ENCODE measurements around a stretch of chr20.

- CAGE, long polyA plus RNA: no peak
- RRBS: no CpG with 5 or more reads among the region's 4 CpGs
Observed at GRCh38 chr20:51200028-51200346, 177.1 kb upstream of the KCNG1 start.

GRCh38 chr20:51400228-51400909 is 142.2 kb downstream of the NFATC2 start:
- CAGE, long polyA plus RNA: no peak
- RRBS: no CpG with 5 or more reads among the region's 15 CpGs

DNA sequence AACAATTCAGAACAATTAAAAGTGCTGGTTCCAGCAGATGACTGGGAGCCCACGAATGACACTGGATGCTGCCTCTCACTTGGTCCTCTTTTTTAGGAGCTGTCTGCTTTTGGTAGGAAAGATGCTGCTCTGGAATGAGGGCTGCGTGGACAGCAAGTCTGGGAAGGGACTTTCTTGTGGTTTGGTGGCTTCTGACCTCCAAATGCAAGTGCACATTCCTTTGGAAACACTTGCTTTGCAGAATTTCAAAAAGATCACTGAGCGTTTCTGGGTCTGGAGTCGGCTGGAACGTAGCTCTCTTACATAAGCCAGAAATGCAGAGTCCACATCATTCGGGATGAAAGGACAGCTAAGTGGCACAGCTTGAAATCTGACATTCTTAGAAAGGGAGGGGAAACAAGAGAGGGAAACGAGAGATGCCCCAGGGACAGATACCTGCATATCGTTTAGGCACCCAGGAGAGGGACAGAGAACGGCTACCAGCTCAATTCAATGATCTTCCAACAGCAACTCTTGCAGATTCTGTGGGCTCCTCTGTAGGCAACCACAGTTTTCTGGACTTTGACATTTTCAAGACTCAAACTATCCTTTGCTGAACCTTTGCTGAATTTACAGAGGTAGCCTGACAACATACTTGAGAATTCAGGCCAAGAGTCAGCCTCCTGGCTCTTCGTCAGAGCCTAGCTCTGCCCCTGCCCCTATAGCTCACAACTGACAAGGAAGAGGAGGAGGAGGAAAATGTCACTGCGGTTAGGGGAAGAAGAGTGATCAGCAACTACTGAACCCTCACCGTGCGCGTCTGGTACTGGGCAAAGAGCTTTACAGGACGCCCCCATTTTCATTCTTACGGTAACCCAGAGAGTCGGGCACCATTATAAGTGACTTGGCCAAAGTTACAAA is 118.6 kb downstream of the NFATC2 start:
- CAGE, long polyA plus RNA: no peak
- RRBS: no CpG with 5 or more reads among the region's 17 CpGs

- CAGE, long polyA plus RNA: no peak
- RRBS: no CpG with 5 or more reads among the region's 22 CpGs
Observed at GRCh38 chr20:51487431-51488333, 54.8 kb downstream of the NFATC2 start.

- CAGE, long polyA plus RNA: no peak
- RRBS: no CpG with 5 or more reads among the region's 13 CpGs
Observed at GRCh38 chr20:51529026-51529772, 13.3 kb downstream of the NFATC2 start.

DNA sequence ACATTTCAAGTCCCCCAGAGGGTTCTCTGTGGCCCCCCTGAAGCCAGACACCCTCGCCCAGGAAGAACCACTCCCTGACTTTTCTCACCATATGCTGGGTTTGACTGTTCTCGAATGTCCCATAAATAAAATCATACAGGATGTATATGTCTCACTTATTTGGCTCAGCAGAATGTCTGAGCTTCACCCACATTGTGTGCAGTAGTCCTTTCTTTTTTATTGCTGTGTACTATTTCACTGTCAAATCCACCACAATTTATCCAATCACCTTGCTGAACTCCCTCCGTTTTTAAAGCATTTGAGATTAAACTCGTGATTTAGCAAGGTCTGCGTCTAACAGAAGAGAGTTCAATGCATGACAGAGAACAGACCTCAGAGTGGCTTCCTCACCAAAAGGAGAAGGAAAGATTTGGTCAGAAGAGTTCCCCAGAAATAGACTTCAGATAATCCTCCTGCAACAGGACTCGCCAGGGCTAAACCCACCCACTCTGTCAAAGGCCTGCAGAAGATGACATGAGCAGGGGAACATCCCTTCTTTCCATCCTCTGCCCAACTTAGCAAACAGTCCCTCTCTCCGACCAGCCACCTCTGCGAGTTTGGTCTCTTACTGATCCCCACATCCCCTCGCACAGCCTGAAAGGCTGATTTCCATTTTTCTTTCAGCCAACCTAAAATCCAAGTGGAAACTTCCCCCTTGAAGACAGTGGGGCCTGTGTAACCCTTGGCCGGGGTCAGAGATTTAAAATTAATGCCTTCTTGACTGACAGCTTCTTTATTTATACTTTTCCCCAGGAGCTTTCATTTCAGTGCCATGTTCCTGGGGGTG is 7.6 kb downstream of the NFATC2 start:
- CAGE, long polyA plus RNA: no peak
- RRBS: no CpG with 5 or more reads among the region's 10 CpGs

GRCh38 chr20:51540920-51541927 is 1.3 kb downstream of the NFATC2 start:
- CAGE, long polyA plus RNA: no peak
- RRBS: no CpG with 5 or more reads among the region's 17 CpGs

DNA sequence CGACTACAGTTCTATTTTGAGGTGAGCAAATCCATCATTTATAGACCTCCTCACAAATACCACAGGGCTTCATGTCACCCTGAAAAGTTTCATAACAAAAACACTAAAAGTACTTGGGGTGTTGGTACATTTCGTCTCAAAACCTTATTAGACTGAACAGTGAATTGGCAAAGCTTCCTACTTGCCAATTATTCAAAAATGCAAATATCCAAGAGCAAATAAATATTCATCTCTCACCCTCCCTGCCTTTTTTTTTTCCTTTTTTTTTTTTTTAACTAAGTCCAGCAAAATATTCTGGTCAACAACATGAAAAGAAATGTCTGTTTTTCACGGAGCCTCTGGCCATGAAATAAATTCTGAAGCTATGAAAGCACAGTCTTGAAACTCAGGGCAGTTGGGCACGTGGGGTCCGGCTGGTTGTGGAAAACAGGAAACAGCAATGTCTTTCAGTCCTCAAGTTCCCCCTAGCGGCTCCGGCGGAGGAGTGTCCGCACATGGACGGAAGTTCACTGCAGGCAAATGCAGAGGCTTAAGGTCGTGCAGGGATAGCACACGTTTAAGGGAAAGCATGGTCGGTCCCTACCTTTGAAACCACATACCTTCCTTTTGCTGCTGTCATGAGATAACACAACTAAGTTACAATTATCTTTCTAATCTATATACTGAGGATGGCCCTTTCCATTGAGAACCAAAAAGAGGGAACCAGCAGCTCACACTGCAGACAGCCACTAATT is 52.4 kb upstream of the NFATC2 start:
- CAGE, long polyA plus RNA: no peak
- RRBS: 0% methylated on average over 2 of the region's 13 CpGs

- CAGE, long polyA plus RNA: no peak
- RRBS: no CpG with 5 or more reads among the region's 28 CpGs
Observed at GRCh38 chr20:51630924-51632201, 88.8 kb upstream of the NFATC2 start.

GRCh38 chr20:51742259-51742583 is 26.0 kb downstream of the ATP9A start:
- CAGE, long polyA plus RNA: no peak
- RRBS: no CpG with 5 or more reads among the region's 4 CpGs

- CAGE, long polyA plus RNA: no peak
- RRBS: no CpG with 5 or more reads among the region's 18 CpGs
Observed at GRCh38 chr20:52492870-52494049, 301.7 kb upstream of the ZFP64 start.

DNA sequence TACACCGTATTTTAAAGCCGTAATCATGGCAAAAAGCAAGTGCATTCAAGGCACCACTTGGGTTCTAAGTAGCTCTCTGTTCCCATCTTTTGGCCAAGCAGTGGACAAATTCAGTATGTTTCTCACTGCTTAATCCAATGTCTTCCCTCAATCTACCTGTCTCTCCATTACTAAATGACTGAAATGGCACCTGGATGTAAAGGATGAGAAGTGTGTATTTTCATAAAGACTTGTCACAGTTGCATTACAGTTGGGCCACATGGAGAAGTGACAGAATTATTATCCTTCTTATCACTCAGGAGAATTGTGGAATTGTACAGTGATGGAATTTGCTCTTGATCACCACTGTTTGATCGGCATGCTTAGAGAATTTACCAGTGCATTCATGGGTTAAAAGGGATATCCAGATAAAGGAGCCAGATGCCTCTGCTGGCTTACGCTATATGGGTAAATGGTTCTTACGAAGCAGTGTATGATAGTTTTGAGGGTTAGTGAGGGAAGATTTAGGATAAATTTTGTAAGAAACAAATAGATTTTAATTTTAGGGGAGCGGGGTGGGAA is 145.7 kb downstream of the TSHZ2 start:
- CAGE, long polyA plus RNA: no peak
- RRBS: no CpG with 5 or more reads among the region's 6 CpGs

DNA sequence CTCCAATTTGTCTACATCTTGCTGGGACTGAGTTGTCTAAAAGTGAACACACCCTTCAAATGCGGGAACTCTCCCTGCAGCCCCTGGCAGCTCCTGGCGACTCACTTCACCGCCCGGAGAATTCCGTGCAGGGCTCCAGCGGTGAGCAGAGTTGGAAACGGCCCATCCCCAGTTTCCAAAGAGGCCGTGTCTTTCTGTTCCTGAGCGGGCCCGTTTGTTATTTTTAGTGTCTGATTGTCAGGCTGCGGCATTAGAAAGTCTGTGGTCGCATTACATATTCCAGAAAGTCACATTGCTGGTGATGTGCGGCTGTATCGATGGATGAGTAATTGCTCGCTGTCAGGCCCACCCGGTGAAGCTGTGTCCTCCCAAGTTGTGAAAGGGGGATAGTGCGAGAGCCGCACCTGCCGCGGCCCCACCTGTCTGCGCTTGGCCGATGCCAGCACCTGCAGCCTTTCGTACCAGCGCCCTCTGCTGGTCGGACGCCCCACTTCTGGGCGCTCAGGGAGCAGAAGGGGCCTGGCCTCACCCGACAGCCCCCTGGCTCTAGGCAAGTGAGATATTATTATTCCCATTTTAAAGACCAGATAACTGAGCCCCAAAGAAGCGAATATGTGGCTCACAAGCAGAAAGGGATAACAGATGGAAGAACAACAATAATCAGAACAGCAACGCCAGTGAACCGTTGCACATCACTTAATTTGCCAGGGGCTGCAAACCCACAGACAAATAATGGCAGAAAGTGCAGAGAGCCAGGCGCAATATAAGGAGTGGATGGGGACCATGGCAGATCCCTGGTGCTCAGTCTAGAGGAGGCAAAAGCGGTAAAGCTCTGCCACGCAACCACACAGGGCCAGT is 244.9 kb downstream of the TSHZ2 start:
- CAGE, long polyA plus RNA: no peak
- RRBS: no CpG with 5 or more reads among the region's 34 CpGs

- CAGE, long polyA plus RNA: no peak
- RRBS: 81% methylated on average over 2 of the region's 11 CpGs
Observed at GRCh38 chr20:53579762-53580417, 13.7 kb downstream of the ZNF217 start.

DNA sequence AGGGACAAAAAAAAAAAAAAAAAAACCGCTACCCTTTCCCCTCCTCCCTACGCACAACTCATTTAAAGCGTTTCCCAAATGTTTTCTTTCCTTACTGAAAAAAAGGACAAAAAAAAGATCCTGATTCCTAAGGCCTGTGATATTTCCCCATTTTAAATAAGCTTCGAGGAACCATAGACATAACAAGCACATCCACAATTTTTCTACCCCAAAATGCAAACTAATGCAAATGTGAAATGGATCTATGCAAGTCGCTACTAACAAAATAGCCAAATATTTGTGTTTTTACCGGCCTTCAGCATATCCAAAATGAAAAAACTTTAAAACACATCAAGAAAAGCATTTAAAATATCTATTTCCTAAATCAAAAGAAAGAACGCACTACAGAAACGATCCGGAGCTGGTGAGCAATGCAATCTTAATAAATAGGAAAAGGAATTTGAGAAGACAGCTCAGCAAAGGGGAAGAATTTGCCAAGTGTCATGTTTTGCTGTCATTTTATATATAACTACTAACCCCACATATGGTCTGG is 1.5 kb upstream of the ZNF217 start:
- CAGE, long polyA plus RNA: no peak
- RRBS: no CpG with 5 or more reads among the region's 9 CpGs

- CAGE, long polyA plus RNA: no peak
- RRBS: no CpG with 5 or more reads among the region's 18 CpGs
Observed at GRCh38 chr20:53642334-53643136, 48.9 kb upstream of the ZNF217 start.

DNA sequence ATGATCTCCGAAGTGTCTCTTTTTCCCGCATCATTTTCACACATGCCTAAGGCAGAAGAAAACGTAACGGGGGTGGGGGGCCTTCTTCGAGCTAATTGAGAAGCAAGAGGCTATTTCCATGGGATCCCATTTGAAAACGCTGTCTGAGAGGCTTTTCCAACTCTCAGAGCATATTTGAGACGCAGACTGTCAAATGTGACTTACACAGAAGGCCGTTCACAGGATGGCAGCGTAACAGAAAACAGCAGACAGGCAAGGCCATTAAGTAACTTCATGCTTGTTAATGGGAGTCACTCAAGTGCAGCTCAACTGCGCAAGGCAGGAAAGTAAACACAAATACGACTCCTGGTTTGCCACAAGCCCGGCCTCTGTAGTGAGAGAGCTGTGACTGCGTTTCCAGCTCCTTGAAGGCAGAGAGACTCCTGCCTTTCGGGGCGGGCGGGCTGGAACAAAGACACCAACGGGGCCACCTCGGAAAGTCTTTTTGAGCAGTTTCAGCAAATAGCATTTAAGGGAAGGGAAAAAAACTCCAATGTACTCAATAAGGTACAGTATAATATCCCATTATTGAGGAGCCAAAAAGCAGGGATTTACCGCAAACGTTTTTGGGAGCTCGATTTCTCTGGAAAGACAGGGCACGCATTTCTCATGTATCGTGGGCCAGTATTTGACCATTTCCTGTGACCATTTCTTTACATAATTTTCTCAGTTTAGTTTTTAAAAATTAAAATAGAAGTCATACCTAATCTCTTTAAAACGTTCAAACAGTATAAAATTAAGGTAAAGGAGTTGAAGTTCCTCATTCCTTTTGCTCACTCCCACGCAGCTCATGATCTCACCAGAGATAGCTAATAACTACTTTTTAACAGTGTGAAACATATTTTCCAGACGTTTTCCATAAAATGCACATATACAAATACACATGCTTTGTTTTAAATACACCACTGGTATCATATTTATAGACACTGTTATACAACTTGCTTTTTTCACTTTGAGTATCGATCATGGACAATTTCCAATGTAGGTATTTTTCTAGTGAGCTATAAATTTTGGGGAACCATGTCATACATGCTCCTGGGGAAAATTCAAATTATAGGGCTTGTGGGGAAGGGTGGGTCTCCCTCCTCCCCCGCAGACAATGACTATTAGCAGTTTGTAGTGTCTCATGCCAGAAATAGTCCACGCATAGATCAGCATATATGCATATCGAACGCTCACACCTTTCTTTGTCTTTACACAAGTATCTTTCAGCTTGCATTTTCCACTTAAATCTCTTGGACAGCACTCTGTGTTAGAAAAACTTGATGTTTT is 145.1 kb upstream of the ZNF217 start:
- CAGE, long polyA plus RNA: no peak
- RRBS: no CpG with 5 or more reads among the region's 31 CpGs

GRCh38 chr20:53767135-53767497 is 173.5 kb upstream of the ZNF217 start:
- CAGE, long polyA plus RNA: no peak
- RRBS: no CpG with 5 or more reads among the region's 5 CpGs

DNA sequence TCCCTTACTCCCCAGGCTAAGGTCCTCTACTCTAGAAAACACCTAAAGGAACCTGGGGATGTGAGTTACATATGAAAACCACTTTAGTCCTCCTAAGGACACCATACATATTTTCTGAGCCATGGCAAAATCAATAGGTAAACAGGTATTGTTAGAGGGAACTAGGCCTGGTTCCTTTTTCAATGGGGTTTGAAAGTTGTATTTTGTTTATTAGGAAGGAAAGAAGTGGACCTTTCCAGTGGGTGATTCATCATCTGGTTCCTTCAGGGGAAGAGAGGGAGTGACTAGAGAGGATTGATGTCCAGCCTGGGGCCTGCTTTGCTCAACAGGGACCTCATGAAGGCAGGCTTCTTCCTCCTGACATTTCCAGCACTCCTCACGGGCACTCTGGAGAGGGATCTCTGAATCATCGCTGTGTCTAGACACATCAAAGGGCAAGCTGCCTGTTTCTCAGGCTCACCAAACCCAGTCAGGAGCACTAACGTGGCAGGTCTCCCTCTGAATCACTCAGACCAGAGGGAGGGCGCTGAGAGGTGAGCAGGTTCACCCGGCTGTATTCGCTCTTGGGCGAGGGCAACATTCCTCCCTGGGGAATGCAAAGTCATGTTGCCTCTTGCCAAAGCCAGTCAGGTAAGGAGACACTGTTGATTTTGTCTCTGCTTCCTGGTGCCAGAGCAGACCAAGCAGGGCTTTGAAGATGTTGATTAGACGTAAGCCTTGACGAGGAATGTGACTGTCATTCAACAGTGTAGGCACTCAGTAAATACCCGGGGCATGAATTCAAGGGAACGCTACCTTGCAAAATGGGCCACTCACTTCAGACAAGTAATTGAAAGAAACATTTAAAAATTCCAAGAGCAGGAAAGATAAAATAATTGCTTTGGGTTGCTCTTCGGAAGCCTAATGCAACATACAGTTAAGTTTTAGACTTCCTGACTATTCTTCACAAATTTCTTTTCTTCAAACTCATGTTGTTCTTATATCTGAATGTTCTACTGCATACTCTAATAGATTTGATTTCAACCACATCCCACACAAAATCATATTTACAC is 50.2 kb downstream of the CYP24A1 start:
- CAGE, long polyA plus RNA: no peak
- RRBS: no CpG with 5 or more reads among the region's 12 CpGs

- CAGE, long polyA plus RNA: no peak
- RRBS: no CpG with 5 or more reads among the region's 2 CpGs
Observed at GRCh38 chr20:55007050-55007318, 531.6 kb downstream of the DOK5 start.

All from AG04450 (cell line).